HEK293 (cell line): ENCODE measurements around a stretch of chr7.

GRCh38 chr7:155951419-155952172 is 139.3 kb upstream of the SHH start:
- PRO-cap, result no peak
- RRBS, 2 experiments, result 28 to 48% methylated on average over 12 of the region's 25 CpGs

- PRO-cap, result no peak
- RRBS, 2 experiments, result no CpG with 5 or more reads among the region's 18 CpGs
Observed at GRCh38 chr7:155960756-155961570, 148.7 kb upstream of the SHH start.

DNA sequence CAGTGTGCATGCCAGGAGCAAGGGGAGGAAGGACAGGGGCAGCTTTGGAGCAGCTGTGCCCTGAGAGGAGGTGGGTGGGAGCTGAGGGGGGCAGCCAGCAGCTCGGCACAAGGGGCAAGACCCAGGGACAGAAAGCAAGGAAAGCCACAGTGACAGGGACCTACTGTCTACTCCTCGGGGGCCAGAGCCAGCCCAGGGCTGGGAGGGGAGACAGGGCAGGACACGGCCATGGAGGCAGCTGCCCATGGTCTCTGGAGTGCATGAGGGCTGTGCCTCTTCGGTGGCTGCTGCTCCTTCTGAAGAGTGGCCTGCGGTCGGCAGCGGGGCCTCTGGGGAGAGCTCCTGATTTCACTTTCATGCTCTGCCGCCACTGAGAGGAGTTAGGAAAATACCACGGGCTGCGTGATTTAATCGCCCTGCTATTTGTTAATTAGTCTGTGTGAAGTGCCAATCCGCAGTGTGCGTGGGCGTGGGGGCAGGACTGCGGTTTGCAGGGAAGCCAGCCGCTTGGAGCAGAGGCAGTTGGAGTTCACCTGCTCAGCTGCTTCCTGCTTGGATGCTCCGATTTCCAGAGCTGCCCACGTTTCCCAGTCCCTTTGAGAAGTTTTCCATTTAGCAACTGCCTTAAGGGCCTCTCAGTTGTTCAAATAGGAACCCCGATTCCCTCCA is 149.4 kb upstream of the SHH start:
- PRO-cap, result no peak
- RRBS, 2 experiments, result no CpG with 5 or more reads among the region's 19 CpGs

DNA sequence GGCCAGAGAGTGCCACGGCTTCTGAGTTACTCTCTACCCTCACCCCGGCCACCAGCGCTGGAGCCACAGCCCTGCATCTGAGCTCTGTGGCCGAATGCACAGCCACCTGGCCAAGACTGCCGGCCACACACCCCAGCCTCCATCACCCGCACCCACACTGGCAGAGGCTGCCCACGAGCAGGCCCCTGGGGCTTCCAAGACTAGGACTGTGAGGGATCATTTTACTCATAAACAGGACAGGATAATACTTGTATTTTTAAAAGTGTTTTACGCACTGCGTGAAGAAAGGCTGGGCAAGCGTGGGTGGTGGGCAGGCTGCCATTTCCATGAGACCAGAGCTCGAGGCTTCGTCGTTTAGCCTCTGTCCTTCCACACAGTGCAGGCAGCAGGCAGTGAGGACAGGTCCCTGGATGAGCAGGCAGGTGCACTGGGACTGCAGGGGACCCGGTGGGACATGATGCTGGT is 35.6 kb upstream of the RNF32 start:
- PRO-cap, result no peak
- RRBS, 2 experiments, result 93 to 96% methylated on average over 4 of the region's 14 CpGs

DNA sequence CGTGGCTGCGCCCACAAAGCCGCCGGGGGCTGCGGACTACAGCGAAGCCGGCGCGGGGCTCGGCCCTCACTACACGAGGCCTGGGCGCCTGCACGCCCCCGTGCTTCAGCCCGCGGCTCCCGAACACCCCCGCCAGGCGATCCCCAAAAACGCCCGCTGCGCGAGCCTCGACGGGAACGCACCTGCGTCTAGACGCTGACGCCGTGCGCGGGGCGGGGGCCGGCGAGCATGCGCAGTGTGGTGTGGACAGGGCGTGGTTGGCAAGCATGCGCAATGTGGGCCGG is 278 bp upstream of the RNF32 start:
- PRO-cap, result bidirectional peak, plus-strand start outside the sequence, minus-strand start at position 190 of the sequence
- RRBS, 2 experiments, result 9 to 22% methylated on average over 10 of the region's 39 CpGs

DNA sequence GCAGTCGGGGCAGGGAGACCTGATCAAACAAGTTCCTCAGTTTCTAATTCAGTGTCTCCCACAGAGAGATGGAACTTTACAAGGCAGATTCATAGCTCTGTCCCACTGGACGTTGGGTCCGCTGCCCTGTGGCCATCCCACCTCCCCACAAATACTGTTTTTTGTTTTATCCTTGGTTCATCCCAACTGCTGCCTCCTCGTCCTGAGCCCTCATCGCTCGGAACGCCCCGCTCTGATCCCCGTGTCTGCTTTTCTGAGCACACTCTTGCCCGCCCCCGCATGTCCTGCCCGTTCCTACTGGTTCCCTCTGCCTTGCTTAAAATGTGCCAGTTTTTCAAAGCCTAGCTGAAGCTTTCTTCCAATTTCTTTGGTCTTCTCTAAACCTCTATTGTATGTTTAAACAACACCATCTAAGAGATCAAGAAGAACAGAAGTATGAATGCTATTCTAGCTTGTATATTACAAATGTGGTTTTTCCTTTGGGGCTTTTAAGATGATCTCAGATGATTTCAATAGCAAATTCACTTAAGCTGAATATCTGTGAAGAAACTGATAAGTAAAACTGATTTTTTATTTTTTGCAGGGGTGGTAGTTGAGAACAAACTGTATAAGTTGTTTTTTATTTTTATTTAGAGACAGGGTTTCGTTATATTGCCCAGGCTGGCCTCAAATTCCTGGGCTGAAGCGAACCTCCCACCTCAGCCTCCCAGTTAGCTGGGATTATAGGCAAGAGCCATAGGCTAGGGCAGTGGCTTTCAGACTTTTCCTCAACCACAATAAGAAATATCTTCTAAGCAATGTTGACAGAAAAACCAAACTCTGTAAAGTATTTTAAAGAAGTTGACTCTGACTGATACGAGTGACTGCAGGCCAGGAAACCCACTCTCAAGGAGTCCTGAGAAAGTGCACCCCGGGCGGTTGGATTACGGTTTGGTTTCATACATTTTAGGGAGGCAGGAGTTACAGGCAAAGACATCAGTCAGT is 19.6 kb downstream of the RNF32 start:
- PRO-cap, result unidirectional peak, minus-strand start at position 153 of the sequence; unidirectional peak, minus-strand start at position 248 of the sequence
- RRBS, 2 experiments, result no CpG with 5 or more reads among the region's 18 CpGs

- PRO-cap, result no peak
- RRBS, 2 experiments, result no CpG with 5 or more reads among the region's 4 CpGs
Observed at GRCh38 chr7:156801318-156801762, 91.6 kb downstream of the LMBR1 start.

- PRO-cap, result unidirectional peak, plus-strand start at chr7:156909135
- RRBS, 2 experiments, result 40% methylated on average over 2 of the region's 27 CpGs; no CpG with 5 or more reads in 1 of the 2 experiments
Observed at GRCh38 chr7:156908930-156909326, 15.9 kb upstream of the LMBR1 start.

DNA sequence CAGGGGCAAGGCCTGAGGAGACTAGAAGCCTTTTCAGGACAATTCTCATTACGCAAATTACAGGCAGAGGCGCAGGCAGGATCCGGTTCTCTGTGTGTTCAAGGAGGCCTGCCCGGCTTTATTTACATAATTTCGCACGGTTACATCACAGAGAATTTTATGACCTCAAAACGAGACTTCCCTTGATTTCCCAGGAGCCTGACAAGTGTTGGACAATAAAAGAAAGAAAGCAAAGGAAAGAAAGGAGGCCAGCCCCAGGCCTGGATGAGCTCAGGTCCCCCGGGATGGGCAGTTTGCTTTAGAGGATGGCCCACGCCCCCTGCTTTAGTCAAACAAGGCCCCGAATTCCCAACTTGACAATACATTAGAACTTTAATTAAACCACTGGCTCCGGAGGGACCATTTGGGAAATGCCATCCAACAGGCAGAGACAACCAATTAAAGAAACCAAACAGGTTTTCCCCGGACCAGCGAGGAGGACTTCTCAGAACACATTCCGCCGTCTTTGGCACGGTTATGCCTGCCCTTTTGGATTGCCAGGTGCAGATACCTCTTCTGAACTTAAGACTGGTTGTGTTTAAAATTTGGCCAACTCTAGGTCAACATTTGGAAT is 2.9 kb downstream of the MNX1 start:
- PRO-cap, result no peak
- RRBS, 2 experiments, result 12 to 88% methylated on average over 2 to 4 of the region's 16 CpGs

- PRO-cap, result bidirectional peak, plus-strand start at chr7:157009580, minus-strand start at chr7:157009362
- RRBS, 2 experiments, result 31 to 66% methylated on average over 18 to 22 of the region's 56 CpGs
Observed at GRCh38 chr7:157008862-157009711, 1.4 kb downstream of the MNX1 start.

DNA sequence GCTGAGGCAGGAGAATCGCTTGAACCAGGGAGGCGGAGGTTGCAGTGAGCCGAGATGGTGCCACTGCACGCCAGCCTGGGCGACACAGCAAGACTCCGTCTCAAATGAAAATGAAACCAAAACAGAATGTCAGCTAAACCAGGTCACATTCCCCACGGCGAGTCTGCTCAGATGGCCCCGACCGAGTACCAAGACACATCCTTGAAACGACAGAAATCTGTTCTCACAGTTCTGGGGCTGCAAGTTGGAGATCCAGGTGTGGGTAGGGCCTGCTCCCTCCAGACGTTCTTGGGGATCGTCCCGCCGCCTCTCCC is 28.9 kb upstream of the MNX1 start:
- PRO-cap, result no peak
- RRBS, 2 experiments, result no CpG with 5 or more reads among the region's 15 CpGs

DNA sequence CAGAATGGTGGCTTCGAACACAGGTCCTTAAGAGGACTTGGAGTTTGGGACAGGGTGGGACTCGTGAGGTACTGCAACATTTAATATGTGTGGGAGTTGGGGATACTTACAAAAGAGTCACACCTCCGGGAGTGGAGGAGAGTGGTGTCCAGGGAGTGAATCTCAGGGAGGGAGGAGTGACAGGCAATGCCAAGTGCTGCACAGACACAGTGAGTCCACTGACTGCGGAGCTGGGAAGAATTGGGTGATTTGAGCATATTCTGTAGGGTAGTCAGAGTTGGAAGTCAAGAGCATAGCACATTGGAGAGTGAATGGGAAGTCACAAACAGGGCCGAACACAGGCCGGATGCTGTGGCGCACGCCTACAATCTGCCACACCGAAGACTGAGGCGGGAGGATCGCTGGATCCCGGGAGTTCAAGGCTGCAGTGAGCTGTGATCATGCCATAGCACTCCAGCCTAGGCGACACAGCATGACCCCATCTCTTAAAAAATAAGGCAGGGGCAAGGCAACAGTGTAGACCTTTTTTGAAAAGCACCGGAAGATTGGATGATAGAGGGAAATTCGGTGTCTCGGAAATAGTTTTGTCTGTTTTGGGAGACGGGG is 5.2 kb downstream of the UBE3C start:
- PRO-cap, result no peak
- RRBS, 2 experiments, result 91 to 93% methylated on average over 3 to 4 of the region's 17 CpGs

DNA sequence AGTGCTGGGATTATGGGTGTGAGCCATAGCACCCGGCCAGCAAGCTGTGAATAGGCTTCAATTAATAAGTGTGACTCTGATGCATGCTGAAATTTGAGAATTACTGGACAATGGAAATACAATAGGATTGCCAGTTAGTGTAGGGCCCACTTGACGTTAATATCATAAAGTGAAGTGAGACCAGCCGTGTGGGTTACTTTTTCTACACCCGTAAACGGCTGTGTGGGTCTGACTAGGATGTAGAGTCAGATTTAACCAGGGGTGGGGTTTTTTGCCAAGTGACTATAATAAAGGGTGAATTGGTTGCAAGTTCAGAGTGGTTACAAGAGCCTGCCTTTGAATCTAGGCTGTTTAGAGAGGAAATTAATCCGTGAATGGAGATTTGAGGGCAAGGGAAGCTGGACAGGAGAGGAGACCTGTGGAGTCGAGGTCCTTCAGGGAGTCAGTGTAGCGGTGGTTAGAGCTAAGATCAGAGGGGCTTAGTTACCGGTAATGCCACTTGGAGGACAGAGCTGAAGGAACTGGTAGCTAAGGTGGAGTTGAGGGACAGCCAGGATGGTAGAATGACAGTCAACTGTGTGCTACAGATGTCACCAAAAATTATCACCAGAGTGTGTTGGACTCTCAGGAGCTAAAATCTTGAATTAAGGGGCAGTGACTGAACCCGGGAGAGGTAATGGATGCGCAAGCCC is 96.3 kb upstream of the DNAJB6 start:
- PRO-cap, result no peak
- RRBS, 2 experiments, result no CpG with 5 or more reads among the region's 11 CpGs

- PRO-cap, result no peak
- RRBS, 2 experiments, result no CpG with 5 or more reads among the region's 10 CpGs
Observed at GRCh38 chr7:157355965-157356747, 19.4 kb downstream of the DNAJB6 start.

- PRO-cap, result no peak
- RRBS, 2 experiments, result no CpG with 5 or more reads among the region's 5 CpGs
Observed at GRCh38 chr7:157375007-157375431, 38.2 kb downstream of the DNAJB6 start.

DNA sequence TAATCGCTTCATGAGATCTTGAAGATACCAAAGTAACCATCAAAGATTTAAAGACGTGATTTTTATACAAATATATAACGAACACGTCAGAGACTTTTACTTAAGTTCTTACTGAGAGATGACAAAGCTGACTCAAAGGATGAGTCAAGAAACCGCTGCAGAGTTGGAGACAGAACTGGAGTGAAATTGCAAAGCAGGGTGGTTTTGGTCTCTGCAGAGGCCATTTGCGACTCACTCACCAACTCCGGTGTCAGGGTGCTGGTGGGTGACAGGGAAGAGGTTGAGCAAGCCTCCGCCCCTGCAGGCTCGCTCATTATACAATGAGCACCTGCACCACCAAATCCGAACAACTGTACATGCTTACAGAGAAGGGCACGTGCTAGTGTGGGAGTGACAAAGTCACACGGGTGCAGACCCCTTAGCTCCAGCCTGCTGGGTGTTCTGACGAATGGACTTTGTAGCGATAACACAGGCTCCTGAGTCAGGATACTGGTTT is 75.3 kb downstream of the DNAJB6 start:
- PRO-cap, result no peak
- RRBS, 2 experiments, result no CpG with 5 or more reads among the region's 14 CpGs

DNA sequence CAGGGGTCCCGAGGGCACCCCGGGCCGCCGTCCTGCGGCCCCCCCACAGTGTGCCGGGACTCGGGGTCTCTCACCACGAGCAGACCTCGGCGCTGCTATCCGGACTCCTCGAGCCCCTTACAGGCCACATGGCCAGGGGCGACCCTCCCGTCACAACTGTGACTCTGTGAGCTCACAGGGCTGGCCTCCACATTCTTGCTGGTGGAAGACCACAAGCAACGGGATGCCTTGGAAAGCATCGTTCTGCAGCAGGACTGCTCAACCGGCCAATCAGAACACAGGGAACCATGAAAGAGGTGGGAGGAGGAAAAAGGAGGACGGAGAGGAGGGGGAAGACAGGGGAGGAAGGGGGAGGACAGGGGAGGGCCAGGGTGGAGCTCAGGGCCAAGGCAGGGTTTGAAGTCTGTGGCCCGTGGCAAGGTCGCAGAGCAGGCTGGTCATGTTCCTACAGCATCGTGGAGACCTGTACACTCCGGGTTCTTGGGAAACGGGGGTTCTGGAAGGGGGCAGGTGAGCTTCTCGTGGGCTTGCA is 277.1 kb downstream of the DNAJB6 start:
- PRO-cap, result no peak
- RRBS, 2 experiments, result 69 to 90% methylated on average over 8 of the region's 24 CpGs

DNA sequence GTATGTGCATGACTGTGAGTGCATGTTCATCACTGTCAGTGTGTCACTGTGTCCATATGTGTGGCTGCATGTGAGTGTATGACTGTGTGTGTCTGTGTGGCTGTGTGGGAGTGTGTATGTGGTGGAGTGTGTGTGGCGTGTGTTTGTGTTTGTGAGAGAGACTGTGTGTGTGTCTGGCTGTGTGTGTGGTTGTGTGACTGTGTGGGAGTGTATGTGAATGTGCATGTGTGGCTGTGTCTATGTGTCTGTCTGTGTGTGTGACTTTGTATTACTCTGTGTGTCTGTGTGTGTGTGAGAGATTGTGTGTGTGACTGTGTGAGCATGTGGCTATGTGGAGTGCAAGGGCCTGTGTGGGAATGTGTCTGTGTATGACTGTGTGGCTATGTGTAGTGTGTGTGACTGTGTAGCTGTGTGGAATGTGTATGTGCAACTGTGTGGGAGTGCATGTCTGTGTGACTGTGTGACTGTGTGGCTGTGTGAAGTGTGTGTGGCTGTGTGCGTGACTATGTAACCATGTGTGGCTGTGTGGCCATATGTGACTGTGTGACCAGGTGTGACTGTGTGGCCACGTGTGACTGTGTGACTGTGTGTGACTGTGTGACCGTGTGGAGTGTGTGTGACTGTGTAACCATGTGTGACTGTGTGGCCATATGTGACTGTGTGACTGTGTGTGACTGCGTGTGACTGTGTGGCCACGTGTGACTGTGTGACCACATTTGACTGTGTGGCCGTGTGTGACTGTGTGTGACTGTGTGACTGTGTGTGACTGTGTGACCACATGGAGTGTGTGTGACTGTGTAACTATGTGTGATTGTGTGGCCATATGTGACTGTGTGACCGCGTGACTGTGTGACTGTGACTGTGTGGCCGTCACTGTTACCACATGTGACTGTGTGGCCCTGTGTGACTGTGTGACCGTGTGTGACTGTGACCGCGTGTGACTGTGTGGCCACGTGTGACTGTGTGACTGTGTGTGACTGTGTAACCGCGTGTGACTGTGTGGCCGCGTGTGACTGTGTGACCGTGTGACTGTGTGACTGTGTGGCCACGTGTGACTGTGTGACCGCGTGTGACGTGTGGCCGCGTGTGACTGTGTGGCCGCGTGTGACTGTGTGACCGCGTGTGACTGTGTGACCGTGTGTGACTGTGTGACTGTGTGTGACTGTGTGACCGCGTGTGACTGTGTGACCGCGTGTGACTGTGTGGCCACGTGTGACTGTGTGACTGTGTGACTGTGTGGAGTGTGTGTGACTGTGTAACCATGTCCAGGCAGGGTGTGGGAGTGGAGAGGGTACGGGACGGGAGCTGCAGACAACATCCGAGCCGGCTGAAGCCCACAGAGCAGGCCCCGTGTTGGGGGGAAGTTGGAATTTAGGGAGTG is 503.0 kb downstream of the DNAJB6 start:
- PRO-cap, result no peak
- RRBS, 2 experiments, result no CpG with 5 or more reads among the region's 40 CpGs

DNA sequence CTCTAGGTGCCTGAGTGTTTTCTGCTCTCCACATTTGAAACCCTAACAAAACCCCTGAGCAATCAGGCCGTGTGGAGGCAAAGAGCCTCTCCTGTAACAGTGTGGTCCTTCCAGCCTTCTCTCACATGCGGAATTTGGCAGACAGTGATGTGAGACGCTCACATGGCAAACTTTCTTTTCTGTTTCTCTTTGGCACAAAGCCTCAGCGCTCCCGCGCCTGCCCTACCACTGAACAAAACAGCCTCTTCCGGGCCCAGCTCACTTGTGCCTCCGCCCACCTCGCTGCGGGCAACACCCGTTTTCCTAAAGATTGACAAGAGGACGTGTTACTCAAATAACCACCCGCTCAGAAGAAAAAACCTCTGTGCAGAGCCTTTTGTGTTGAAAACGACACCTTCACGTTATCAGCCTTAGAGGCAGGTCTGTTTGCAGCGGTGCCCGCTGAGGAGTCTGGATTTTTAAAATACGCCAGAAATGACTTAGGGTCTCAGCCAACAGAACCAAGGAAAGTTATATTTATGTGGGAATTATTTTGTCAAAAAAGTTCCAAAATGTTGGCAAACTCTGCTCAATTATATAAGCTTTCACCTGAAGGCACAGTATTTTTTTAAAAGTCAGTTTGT is 515.0 kb downstream of the DNAJB6 start:
- PRO-cap, result unidirectional peak, minus-strand start at position 230 of the sequence
- RRBS, 2 experiments, result no CpG with 5 or more reads among the region's 18 CpGs

GRCh38 chr7:157966247-157967152 is 621.1 kb downstream of the PTPRN2 start:
- PRO-cap, result no peak
- RRBS, 2 experiments, result no CpG with 5 or more reads among the region's 2 CpGs